LHCN-M2 (cell line): ENCODE data around the genes PDE1B, MUCL1, OR6C74 and OR10P1.

DNA sequence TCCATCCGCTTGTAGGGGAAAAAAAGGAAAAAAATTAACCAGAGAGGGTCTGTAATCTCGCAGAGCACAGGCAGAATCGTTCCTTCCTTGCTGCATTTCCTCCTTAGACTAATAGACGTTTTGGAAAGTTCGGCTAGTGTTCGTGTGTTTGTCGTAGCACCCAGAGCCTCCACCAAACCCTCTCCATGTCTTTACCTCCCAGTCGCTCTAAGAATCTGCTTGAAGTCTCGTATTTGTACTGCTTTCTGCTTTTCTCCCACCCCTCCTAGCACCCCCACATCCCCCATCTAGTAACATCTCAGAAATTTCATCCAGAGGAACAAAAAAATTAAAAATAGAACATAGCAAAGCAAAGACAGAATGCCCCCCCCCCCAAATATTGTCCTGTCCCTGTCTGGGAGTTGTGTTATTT, 4.8 kb downstream of the HOXC10 start:
- RAMPAGE, long total RNA = no peak

DNA sequence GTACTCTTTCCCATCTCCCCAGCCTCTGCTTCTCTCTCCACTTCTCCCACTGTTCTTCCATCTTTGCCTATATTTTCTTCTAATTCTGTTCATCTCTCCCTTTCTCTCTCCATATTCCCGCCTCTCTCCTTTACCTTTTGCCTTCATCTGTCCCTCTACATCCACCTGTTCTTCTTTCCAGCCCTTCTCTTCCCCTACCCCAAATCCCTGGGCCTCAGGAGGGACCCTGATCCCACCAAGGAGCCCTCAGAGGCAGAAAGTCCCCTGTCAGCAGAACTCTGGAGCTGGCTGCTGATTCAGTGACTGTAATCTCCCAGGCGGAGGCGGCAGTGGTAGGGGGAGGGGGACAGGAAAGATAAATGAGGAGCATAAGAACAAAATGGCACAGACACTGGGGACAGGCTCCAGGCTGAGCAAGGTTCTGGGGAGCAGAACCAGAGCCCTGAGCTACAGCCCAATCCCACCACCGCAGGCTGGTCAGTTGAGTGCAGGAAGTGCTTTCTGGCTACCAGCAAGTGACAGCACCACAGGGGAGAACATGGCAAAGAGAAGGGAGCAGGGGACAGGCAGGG, 27.2 kb downstream of the SMUG1 start:
- RAMPAGE, long total RNA = no peak

GRCh38 chr12:54229532-54230197, 40.9 kb upstream of the SMUG1 start:
- RAMPAGE, long total RNA = no peak

- RAMPAGE, long total RNA = no peak
Observed at GRCh38 chr12:54277812-54278901, 1.8 kb downstream of the CBX5 start.

GRCh38 chr12:54298972-54299564, 1.7 kb downstream of the NFE2 start:
- RAMPAGE, long total RNA = no peak

DNA sequence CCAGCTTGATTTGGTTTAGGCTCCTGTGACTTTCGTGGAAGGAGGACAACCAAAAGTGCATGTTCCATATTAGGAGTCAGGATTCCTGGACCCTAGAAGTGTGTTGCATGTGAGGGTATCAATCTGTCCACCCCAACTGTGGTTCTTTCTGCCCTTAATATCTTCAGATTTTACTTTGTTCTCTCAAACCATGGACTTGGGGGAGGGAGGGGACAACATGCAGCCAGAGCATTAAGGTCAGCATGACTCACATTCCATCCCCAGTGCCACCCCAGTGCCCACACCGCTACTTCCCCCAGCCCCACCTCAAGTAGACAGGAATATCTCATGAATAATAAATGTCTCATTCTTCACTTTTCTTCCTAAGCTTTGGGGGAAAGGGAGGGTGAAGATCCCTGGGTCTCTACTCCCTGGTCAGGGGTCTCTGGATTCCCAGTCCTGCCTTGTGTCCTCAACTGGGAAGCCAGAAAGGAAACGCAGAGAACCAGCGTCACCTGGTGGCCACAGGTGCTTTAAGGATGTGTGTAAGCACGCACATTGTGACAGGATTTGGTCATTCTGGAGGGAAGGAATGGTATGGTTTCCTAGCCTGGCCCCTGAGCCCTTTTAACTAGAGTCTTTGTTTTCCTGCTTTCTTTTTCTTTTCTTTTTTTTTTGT, 3.6 kb downstream of the GPR84 start:
- RAMPAGE, long total RNA = no peak

DNA sequence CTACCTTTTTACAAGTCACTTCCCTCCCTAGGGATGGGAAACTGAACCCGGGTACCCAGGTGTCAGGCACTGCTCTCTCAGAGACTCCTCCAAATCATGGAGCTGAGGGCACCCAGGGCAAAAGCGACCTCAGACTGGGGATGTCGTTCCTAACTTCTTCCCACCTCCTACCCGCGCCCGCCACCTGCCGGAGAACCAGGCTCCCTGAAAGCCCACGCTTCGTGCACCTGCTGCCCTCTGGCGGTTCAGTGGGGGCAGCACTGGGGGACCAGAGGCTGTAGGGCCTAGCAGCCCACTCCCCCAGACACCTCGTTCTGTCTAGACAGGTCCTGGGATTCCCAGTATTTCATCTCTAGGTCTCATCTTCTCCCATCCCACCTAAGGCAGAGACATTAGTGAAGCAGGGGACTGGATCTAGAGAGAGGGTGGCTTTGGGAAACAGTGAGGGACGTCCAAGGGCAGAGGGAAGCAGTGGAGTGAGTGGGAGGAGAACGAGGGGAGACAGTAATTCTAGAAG, 4.9 kb downstream of the ZNF385A start:
- RAMPAGE, long total RNA = no peak

DNA sequence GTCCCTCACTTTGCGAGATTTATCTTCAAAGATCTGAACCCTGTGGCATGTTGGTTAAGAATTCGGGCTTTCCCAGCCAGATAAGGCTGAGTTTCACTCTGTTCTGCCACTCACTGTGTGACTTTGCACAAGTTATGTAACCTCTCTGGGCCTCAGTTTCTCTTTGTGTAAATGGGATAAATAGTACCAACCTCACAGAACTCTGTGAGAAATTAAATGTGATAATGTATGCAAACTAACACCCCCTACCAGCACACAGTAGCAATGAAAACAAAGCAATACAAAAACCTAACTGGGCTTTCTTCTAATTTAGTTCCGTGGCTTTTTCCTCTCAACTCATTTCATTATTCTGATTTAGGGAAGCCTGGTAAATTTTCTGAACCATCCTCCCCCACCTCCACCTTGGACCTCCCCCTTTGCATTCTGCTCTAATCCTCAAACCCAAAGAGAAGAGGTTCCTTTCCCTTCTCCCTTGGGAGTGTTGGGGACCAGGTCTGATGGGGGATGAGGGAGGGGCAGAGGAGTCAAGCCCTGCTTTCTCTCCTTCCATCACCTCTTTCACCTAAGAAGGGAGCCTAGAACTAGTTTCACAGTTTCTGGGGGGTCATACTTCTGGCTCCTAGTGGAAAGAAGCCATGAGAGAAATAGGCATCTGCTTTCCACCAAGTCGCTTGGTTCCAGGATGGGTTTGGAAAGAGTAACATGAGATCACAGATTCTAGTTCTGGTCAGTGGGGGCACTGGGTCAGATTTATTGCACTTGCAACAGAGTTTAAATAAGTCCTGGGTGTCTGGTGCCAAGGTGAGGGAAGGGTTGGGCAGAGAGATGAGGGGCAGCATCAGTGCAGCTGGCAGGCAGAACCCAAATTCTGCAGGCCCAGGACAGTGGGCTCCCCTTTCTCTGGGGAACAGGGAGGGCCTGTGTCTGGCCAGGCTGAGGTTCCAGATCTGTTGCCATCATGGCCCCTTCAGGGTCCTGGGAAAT, 10.3 kb upstream of the ZNF385A start:
- RAMPAGE, long total RNA = no peak

- RAMPAGE, long total RNA = no peak
Observed at GRCh38 chr12:54401350-54401958, 16.9 kb upstream of the ZNF385A start.

DNA sequence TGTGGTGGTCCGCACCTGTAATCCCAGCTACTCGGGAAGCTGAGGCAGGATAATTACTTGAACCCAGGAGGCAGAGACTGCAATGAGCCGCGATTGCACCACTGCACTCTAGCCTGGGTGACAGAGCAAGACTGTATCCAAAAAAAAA, 1.1 kb upstream of the ITGA5 start:
- RAMPAGE, long total RNA = no peak

DNA sequence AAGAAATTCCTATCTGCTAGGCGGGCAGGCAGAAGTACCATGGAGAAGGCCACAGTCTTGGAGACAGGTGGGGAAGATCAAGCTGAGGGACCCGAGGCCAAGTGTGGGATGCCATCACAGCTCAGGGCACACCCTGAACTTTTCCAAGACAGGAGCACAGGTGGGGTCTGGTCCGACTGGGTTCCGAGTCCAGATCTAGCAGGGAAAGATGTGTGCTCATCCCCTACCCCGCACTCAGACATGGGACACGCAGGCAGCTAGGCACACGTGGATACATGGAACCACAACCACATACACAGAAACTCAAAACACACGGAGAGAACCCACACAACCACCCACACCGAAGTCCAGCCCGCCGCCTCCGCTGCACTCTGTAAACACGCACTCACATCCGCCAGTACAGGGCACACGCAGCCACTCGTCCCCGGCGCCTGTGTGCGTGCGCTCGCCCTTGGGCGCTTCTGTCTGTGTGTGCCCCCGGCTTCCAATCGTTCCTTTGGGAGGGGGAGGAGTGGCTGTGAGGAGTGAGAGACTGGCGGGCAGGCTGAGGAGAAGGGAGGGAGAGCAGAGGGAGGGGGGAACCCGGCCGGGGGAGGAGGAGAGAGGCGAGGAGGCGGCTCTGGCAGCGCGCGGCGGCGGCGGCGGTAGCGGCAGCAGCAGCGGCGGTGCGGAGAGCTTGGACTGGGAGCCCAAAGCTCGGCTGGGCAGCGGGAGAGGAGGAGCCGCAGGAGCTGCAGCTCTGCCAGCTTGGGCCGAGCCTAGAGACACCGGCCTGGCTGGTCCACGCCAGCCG, at the start of gene PDE1B:
PDE1B (plus strand) TSS at position 625 of the 793 bp plus-strand sequence.
- RAMPAGE, long total RNA = no peak

- RAMPAGE, long total RNA = no peak
Observed at GRCh38 chr12:54587269-54587999, 1.0 kb downstream of the PPP1R1A start.

DNA sequence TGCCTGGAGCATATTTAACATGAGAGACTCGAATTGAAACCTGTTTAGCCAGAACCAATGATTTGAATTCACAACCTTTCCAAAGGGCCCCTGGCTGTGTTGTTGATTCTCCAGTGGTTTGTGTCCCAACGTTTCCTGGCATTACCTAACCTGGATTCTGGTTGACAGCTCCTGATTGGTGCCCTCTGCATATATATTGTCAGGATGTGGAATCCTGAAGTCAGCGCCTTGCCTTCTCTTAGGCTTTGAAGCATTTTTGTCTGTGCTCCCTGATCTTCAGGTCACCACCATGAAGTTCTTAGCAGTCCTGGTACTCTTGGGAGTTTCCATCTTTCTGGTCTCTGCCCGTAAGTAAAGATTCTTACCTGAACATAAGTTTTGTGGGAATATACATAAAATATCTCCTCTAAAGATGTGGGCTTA, at the start of gene MUCL1:
MUCL1 (plus strand) TSS at position 223 of the 423 bp plus-strand sequence.
- RAMPAGE, long total RNA = no peak

GRCh38 chr12:55244192-55244715, at the start of gene OR6C74:
Gene OR6C74 (plus strand): TSS chr12:55244609.
- RAMPAGE, long total RNA = no peak

- RAMPAGE, long total RNA = no peak
Observed at GRCh38 chr12:55636741-55637045, at the start of gene OR10P1. Gene OR10P1 (plus strand): TSS chr12:55636892.

- RAMPAGE, long total RNA = no peak
Observed at GRCh38 chr12:55642623-55643015, 5.9 kb downstream of the OR10P1 start.

DNA sequence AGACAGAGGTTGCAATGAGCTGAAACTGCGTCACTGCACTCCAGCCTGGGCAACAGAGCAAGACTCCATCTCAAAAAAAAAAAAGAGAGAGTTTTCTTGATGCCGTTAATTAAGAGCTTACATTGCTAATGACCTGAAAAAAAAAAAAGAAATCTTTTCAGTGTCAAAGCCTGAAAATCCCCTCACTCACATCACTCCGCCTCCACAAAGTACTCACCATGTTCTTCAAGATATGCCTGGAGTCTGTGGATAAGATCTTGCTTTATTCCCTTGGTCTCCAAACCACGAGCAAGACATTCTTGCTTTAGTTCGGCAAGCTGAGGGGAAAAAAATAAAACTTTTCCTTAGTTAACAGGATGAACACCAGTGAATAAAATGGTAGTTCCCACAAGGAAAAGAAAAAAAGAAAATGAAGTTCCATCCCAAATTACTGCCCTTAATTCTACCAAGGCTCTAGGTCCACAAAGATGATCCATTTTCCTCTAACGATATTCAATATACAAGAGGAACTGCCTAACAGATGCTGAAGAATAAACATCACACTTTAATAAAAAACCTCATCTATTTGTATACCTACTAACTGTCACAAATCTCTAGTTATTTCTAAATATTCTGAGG, 14.0 kb downstream of the SARNP start:
- RAMPAGE, long total RNA = no peak

- RAMPAGE, long total RNA = no peak
Observed at GRCh38 chr12:55811621-55812397, 5.7 kb downstream of the SARNP start.

DNA sequence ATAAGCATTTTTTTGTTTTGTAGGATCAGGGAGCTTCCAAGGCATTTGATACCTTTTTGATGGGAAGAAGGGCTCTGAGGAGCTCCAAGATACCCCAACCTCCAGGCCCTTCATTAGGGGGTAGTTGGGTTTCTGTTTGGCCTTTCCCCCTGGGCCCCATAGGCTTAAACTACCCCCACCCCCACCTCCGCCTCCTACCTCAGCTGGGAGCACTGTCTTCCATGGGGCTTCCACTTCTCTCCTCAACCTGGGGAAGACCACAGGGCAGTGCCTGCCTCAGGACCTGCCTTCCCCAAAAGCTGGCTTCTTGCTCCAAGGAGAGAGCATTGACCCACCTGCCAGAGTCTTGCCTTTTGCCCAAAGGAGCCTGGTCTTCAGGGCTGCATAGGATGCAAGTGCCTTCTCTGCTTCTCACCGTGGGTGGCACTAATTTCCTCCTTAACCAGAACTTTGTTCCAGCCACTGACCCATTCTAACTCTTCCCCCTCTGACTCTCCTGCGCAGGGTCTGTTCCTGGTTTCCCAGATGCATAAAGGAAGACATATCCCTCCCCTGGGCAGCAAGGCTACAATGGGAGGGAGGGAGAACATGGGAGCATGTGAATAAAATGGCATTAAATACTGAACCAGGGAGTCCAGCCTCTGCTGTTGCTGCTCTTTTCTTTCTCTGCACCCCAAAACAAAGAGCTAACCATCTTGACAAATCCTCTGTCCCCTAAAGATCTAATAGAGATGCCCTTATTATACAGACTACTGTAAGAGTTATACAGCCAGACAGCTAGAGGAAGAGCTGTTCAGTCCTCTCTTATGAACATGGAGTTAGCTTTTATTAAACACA, 6.5 kb upstream of the DNAJC14 start:
- RAMPAGE, long total RNA = no peak

DNA sequence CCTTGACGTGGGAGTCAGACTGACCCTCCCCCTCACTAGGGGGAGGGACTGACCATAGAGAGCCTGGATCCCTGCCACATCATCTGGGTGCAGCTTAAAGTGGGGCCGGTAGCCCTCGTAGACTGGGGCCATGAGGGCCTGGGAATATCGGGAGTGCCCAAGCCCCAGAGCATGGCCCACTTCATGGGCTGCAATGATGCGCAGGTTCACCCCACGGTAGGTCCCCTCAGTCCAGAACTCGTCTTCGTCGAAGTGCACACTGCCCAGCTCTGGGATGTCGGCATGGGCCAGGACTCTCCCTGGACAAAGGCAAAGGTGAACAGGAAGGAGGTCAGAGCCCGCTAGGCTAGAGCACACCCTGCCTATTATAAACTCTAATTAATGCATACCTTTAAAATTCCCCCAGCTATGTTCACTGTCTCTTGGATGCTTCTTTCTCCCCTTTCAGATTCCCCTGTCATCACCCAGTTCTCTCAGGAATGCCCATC, 3.2 kb downstream of the MMP19 start:
- RAMPAGE, long total RNA = no peak